ENCODE measurements around the genes PEAK1, PSMA4 and MORF4L1.

GRCh38 chr15:77415419-77416800, 4.0 kb downstream of the PEAK1 start:
- RRBS: no CpG with 5 or more reads among the region's 7 CpGs

- RRBS: under 1% methylated on average over 9 of the region's 90 CpGs
Observed at GRCh38 chr15:77419904-77420852, at the start of gene PEAK1. TSS of gene PEAK1 (minus strand) at chr15:77420104.

DNA sequence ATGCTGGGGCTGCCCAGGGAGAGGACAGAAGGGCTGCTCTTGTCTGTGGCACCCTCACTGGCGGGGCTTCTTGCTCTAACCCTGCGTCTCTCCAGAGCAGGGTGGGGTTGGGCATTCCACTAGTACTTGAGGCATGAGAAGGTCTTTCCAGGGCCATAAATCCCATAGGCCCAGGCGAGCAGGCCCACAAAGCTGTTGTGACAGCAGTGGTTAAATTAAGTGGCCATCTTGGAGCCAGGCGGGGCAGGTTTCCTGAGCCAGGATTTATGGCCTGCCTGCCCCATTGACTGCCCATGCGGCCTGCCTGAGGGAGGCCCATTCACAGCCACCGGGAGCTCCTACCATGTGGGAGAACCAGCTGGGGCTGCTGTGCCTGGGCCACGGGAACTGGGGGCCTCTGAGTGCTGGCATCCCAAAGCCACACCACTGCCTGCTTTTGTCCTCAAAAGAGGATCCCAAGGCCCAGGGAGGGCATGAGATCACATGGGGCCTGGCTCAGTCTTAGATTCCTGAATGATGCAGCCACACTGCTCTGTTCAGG, 81.8 kb downstream of the LINGO1 start:
- RRBS: no CpG with 5 or more reads among the region's 7 CpGs

DNA sequence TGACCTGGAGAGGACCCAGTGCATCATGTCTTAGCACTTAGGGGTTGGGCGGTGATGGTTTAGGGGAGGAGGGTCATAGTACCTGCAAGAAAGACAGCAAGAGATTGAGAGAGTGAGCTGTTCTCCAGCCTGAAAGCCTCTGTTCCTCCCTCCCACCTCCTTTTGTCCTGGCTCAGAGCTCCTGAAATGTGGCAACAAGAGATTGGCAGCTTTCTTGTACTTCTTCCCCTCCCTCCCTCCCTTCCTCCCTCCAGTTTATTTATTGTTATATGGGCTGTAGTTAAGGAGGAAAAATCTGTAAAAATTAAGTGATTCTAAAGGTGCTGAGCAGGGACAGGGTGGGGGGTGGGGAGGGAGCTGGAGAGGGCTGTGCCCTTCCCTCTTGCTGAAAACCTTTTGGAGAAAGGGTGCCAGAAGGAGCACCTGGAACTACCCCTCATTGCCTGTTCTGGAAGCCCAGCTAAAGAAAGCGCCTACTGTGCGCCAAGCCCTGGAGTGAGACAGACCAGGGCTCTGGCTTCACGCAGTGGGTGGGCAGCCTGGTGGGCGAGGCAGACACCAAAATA, 35.8 kb downstream of the LINGO1 start:
- RRBS: no CpG with 5 or more reads among the region's 5 CpGs

DNA sequence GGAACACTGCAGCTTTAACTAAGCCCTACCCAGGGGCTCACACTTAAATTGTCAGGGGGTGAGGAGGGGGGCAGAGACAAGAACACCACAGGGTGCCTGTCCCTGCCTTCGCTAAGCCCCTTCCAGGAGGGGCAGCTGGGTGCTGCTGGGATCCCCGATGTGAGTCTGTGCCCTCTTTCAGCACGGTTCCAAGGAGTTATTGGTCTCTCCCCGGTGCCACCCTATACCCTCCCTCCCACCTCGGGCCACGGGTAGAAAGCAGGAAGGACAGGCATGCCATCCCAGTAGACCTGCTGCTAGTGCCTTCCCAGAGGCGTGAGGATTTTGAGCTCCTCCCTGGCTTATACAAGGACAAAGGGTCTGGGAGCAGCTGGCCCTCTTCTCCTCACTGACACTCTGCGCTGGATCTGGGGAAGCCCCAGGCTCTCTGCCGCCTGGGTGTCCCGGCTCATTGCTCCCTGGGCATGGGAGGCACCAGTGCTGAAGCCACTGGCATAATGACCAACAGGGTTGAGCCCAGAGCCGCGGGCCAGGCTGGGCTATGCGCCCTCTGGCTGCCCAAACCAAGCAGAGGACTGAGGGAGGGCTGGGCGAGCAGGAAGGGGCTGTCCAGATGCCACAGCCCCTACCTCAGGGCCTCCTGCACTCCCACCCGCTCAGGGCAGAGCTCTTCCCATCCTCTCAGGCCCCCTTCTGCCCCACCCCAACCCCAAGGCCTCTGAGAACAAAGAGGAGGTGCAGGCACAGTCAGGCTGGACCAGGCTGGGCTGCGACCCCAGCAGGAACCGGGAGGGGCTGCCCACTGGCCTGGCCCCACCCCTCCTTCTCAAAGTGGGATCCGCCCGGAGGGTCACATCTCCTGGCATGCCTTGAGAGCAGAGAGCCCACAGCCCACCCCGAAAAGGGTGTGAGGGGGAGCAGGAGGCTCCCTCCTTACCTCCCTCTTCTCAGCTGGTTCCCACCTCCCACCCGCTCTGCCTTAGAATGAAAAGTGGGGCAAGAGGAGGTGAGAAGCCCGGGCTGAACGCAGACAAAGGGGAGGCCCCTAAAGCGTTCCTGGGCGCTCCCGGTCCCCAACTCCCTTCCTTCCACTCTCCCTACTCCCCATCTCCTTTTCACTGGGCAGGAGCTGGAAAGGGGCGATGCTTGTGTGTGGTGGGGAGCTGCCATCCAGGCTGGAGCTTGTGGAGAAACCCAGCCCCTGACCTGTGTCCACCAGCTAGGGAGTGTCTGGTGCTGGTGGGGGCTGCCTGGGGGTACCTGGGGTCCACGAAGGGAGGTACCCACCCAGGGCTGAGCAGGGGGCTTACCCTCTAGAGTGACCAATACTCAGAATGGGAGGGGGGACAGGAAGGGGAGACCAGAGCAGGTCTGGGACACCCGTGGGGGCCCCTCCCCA, 1.5 kb downstream of the LINGO1 start:
- RRBS: 93% methylated on average over 8 of the region's 29 CpGs

GRCh38 chr15:78002803-78003822, 74.4 kb downstream of the TBC1D2B start:
- RRBS: no CpG with 5 or more reads among the region's 21 CpGs

DNA sequence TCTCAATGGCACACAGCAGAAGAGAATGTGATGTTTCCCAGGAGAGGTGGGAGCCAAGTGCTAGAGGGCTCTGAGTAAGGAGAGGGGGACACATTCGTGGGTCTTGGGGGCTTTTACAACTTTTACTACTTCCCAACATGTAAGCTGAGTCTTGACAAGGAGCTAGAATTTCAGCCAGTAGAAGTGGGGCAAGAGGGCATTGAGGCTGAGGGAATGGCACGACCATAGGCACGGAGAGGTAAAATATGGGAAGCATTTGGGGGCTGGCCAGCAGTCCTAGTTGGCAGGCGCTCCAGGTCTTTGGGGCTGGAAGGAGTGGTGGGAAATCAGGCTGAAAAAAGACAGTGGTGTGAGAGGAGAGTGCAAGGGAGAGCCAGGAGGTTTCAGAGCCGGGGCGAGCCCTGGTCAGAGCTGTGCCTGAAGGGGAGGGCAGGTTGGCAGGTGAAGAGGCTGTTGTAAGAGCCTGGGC, 1.7 kb upstream of the IDH3A start:
- RRBS: no CpG with 5 or more reads among the region's 6 CpGs

DNA sequence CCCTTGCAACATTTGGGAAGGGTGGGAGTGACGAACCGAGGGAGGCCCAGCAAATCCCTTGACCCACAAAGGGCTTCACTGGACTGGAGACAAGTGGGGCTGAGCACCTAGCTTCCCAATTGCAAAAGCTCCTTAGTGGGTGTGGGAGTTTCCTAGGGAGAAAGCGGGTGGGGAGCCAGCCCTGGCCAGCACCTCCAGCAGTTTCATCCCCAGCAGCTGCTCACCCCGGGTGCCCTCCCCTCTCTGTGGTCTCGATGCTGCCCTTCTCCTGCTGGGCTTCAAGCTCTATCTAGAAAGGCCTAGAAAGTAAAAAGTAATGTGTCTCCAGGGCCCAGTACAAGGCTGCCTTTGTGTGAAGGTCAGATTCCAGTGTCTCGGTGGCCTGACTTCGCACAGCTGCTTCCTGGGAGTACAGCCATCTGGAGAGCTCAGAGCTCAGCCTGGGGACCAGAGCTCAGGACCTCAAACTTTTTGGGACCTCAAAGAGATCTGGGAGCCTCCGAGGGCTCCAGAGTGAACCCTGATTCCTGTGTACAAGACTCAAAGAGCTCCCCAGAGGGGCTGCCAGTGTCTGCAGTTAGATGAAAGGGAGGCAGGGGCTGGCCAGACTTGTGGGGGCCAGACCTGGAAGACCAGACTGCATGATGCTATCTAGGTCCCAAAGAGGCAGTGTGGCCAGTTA, 29.4 kb downstream of the ACSBG1 start:
- RRBS: no CpG with 5 or more reads among the region's 8 CpGs

GRCh38 chr15:78322020-78322753, 18.0 kb upstream of the CRABP1 start:
- RRBS: 100% methylated on average over 2 of the region's 19 CpGs

GRCh38 chr15:78540171-78541181, at the start of gene PSMA4:
TSS of gene PSMA4 (plus strand) at chr15:78540444.
- RRBS: 2% methylated on average over 22 of the region's 66 CpGs

- RRBS: no CpG with 5 or more reads among the region's 8 CpGs
Observed at GRCh38 chr15:78780175-78780533, 31.1 kb downstream of the ADAMTS7 start.

DNA sequence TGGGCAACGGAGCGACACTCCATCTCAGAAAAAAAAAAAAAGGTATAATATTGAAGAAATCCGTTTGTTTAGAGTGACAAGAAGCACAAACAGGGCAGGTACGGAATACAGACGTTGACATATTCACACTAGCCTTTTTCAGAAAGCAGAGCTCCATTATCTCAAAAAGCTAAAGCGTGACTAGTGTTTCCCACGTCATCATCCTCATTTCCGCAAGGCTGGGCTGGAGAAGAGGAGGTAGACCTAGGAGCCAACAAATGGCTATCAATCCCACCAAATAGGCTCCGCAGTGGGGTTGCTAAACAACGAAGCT, 647 bp upstream of the MORF4L1 start:
- RRBS: no CpG with 5 or more reads among the region's 10 CpGs

DNA sequence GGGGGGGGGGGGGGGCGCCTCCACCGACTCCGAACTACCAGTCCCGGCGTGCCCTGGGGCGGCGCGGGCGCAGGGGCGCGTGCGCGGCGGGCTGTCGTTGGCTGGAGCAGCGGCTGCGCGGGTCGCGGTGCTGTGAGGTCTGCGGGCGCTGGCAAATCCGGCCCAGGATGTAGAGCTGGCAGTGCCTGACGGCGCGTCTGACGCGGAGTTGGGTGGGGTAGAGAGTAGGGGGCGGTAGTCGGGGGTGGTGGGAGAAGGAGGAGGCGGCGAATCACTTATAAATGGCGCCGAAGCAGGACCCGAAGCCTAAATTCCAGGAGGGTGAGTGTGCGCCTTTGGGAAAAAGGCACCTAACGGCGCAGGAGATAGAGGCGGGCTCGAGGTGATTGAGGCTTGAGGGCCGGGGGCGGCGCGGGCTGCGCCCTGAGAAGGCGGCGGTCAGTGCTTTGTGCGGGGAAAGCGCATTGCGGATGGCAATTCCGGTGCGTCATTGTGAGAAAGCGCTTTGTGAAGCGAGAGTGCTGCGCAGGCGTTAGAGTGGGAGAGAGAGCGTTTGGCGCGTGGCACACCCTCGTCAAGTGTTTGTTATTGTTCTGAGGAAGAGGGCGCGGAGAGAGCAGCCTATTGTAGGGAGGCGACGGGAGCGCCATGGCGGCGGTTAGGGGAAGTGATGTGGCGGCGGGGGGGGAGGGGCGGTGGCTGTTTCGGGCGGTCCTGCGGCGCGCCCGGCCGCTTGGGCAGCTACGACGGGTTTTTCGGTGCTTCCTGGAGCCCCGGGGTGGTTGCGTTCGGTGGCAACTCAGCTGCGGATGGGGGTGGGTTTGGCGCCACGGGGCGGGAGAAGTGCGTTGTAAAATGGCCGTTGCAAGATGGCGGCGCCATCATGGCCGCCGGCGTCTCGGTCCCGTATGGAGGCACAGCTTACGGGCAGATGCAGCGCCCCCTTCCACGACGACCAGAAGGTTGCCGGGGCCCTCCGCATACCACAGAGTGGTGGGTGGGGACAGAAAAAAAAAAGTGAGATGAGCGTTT, at the start of gene MORF4L1:
MORF4L1 (plus strand) TSS at position 154 of the 1,032 bp plus-strand sequence.
- RRBS: 1% methylated on average over 48 of the region's 103 CpGs

- RRBS: no CpG with 5 or more reads among the region's 5 CpGs
Observed at GRCh38 chr15:78912451-78913131, 32.3 kb downstream of the CTSH start.

DNA sequence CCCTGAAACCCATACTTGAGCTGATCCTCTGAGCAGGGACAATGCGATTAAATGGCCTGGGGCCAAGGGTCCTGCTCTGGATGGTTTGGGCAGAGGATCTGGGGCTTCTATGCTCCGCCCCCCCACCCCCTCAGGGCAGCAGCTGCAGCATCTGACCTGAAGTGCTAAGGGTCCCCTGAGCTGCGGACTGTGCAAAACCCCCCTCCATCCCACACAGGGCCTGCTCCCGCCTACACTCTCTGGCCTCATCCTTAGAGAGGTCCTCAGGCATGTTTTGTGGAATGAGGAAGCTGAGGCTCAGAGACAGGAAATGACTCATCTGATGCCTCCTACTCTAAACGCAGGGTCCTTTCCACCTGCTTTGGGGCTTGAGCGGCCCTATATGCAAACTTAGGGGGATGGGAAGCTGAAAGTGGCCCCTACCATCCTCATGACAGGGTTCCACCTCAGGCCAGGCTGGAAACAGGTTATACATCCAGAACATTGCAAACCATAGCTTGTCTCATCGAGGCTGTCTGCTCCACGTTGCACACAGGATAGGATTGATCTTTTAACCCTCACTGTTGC, 59.5 kb upstream of the CTSH start:
- RRBS: no CpG with 5 or more reads among the region's 8 CpGs

GRCh38 chr15:80017586-80018063, 41.9 kb upstream of the ZFAND6 start:
- RRBS: no CpG with 5 or more reads among the region's 8 CpGs

- RRBS: no CpG with 5 or more reads among the region's 1 CpG
Observed at GRCh38 chr15:80041224-80041423, 18.4 kb upstream of the ZFAND6 start.

DNA sequence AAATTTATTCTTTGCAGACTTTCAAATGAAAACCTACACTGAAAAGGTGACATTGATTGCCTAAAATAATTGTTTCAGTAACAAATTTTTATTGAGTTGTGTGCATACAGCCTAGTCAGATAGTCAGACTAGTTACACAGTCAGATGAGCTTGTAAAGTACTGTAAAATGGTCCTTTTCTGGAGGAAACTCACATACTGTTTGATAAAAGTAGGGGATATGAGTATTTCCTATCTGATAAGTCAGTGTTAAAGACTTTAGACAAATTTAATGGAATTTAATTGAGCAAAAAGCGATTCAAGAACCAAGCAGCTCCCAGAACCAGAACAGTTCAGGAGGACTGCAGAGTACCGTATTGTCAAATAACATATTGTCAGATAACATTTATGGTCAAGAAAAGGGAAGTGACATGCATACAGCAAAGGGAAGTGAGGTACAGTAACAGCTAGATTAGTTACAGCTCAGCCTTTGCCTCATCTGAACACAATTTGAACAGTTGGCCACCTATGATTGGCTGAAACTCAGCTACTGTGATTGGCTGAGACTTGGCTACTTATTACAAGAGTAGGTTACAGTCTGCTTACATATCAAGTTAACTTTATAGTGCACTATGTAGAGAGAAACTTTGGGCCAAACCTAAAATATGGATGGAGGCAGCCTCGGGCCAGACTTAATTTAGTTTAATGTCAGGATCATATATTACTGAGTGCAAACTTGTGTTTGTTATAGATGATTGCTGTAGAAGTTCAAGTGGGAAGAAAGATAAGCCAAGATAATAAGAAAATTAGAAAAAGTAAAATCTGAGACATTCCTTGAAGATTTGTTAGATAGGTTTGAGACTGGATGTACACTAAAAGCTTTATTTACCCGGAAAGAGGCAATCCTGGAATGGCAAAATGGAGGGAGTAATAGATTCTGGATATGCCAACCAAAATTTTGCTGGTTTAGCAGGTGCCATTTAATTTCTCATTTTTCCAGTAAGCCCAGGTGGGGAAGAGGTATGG, 22.0 kb downstream of the ZFAND6 start:
- RRBS: no CpG with 5 or more reads among the region's 4 CpGs

DNA sequence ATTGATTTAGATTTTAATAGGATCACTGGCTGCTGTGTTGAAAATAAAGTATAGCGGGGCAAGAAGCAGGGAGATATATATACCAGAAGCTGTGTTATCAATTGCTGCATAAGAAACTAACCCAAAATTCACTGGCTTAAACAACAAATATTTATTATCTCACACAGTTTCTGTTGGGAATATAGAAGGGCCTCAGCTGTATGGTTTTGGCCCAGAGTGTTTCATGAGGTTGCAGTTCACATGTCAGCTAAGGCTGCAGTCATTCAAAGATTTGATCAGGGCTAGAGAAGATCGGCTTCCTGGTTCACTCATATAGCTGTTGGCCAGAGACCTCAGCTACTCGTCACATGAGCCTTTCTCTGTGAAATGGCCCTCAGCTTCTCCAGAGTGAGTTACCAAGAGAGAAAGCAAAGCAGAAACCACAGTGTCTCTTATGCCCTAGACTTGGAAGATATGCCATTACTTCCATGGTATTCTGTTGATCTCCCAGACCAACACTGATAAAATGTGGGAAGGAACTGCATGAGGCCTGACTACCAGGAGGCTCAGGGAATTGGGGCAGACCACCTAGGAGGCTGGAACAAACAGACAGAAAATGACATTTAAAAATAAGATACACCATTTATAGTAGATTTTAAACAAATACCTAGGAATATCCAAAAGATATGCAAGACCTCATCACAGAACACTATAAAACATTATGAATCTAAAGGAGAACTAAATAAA, 42.9 kb upstream of the FAH start:
- RRBS: no CpG with 5 or more reads among the region's 3 CpGs

Measured in HTR-8/SVneo (cell line).